Measurements from ENCODE around the genes COPE, HAPLN4 and TSSK6.

DNA sequence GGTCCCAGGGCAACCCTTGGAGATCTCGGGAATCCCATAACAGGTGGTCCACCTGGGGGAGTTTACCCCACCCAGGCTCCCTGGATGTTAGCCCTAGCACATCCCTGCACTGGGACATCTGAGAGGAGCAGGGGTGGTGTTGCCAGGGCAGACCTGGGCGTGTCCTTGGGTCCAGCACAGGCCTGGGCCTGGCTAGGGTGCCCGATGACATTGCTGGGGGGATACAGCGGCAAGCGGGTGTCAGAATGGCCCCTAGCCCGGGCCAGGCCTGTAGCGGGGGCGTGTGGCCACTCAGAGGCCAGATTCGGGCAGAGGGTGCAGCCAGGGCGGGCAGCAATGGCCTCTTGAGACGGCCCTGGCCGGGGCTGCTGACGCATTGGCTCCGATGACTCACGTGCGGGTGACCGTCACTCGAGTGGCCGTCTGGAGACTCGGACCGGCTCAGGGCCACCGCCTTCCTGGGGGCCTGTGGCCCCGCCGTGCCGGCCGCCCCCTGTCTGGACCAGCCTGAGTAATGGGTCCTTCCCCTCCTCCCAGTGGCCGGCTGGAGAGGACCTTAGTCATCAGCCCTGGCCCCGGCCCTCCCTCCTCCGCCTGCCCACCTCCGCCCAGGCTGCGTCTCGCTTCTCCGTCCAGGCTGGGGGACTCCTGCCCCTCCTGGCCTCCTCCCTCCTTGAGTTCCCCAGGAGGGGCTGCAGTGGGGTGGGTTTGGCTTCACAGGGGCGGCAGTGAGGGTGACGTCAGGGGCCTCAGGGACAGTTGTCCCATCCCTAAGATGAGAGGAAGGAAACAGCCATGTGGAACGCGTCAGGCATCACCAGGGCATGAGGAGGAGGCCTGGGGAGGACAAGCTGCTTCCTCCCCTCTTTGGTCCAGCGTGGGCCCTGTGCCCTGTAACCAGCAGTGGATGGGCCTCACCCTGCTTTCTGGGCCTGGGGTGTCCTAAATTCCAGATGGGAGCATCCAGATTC lies 23.2 kb upstream of the CRTC1 start:
- RRBS = 37% methylated on average over 18 of the region's 38 CpGs

DNA sequence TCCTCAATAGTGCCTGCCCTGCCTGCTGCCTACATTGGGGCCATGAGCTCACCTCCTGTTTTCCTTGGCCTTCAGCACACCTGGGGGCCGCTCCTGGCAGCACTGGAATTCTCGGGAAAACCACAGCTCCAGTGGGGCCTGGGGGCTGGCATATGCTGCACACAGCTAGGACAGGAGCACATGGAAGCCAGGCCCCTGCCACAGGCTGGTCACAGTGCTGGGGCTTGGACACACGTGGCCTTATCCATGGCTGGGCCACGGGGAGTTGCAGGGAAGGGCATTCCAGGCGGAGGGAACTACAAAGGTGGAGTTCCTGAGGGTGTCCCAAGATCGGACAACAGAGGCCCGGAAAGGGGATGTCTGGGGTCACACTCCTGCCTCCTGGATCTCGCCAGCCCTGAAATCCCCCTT lies 2.5 kb upstream of the COMP start:
- RRBS = no CpG with 5 or more reads among the region's 8 CpGs

GRCh38 chr19:18868013-18868950 lies 27.7 kb downstream of the CERS1 start:
- RRBS = 69% methylated on average over 21 of the region's 79 CpGs

DNA sequence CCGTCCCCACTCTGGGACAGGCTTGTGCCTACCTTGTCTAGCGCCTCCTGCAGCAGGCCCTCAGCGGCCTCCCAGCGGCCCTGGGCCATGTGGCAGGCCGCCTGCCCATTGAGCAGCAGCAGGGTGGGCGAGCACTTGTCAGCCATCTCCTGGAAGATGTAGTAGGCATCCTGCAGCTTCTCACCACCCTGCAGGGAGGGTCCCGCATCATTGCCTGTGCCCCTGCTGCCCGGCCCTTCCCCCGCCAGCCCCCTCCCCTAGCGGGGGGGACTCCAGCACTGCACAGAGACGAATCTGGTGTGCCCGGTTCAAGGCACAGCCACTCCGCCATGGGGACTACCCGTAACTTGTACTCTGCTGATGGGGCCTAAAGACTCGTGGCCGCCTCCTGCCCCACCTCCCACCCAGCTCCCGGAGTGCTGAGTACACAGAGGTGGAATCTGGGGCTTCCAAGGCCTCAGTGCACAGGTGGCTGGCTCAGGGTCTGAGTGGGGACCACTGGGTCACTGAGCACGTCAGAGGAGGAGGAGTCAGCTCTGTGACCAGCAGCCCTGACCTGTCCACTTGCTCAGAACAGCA lies 7.4 kb upstream of the CERS1 start:
- RRBS = 90% methylated on average over 8 of the region's 18 CpGs

GRCh38 chr19:18918868-18920190 lies at the start of gene COPE:
TSS of gene COPE (minus strand) at chr19:18919387.
- RRBS = 5% methylated on average over 14 of the region's 94 CpGs

DNA sequence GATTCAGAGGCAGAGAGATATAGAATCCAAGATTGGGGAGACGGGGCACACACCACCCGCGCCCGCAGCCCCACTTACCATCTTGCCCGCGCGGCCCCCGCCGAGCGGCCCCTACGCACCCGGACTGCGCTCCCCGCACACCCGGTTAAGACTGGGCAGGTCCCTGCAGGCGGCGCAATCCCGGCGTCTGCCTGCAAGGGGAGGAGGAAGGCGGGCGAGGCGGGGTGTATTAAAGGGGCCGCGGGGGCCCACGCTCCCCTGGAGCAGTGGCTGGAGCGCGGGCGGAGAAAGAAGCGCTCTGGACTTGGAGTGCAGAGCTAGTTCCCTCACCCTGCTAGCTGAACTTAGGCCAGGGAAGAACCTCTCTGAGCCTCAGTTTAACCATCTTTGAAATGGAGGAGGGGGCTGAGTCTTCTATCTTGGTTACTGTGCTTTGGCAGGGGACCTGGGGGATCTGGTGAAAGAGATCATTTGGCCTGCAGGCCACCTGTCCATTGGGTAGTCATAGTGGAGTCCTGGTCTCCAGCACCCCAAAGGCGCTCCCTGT lies at the start of gene HAPLN4:
Gene HAPLN4 (minus strand): TSS at position 153 of the 547 bp plus-strand sequence.
- RRBS = no CpG with 5 or more reads among the region's 30 CpGs

DNA sequence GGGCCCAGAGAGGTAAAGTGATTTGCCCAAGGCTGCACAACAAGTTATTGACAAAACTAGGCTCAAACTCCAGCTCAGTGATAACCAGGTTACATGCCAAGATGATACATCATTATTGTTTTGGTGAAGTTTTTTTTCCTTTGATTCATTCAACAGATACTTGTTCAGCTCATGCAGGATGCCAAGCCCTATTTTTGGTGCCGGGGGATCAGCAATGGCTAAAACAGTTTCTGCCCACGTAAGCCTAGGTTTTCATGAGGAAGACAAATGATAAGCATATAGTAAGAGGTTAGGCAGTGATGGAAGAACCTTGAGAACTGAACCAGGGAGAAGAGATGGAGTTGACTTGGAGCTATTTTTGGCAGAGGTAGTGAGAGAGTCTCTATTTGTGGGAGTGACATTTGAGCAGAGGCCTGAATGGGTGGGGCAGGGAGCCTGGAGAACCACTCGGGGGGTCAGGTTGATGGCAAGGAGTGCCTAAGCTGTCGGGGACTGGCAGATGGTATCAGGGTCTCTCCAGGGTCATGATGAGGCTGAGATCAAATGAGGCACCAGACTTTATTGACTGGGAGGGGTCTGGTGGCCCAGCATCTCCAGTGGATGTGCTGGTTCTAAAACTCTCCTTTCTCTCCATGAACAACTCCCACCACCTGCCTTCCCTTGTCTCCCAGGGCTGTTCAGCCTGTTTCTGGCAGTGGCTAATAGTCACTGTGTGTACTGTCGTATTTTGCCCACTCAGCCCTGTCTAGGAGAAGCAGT lies 3.4 kb downstream of the MAU2 start:
- RRBS = no CpG with 5 or more reads among the region's 5 CpGs

DNA sequence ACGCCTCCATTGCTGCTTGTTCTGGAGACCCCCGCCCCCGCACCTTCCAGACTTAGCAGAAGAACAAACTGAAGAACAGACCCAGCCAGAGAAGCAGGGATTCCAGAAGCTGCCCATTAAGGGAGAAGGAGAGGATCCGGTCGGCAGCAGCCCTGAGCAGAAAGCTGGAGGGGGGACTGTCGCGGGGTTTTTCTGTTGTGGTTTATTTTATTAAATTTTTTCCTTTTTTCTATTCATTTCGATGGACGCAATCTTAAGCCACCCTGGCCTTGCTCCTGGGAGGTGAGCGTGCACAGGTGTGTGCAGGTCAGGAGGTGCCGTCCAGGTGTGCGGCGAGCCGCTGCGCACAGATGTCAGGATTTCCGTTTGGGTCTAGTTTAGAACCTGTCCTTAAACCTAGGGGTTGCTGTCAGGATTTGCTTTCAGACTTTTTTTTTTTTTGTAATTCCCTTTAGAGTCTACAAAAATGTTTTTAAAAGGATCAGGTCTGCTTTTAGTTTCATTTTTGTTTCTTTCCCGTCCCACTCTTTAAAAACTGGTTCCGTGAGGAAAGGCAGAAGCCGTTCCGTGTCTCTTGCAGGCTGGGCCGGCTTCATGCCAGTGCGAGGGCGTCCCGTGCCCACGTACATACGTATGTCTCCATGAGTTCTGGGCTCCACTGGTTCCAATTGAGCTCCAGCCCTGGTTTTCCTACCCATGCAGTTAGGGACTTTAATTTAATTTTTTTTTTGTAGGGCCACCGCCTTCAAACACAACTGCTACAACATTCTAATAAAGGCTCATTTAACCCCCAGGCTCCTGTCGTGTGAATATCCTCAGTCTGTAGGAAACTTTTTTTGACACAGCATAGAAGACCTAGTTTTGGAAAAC lies 8.9 kb downstream of the TSSK6 start:
- RRBS = no CpG with 5 or more reads among the region's 28 CpGs

- RRBS = no CpG with 5 or more reads among the region's 35 CpGs
Observed at GRCh38 chr19:19515255-19515857, at the start of gene TSSK6. TSS of gene TSSK6 (minus strand) at chr19:19515548.

GRCh38 chr19:19526805-19527222 lies 1.9 kb upstream of the YJEFN3 start:
- RRBS = no CpG with 5 or more reads among the region's 13 CpGs

DNA sequence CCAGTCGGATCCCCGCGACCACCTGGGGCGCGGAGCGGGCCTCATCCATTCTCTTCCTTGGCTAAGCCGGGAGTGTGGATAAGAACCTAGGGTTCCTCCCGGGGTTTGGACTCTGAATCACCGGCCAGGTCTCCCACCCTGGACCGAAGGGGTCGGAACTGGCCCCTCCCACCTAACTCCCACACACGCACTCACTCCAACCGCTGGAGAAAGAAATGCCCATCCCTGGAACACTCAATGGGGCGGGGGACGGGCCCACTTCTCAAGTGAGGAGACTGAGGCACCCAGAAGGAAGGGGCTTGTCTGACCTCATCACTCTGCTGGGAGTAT lies 445 bp downstream of the CILP2 start:
- RRBS = 5% methylated on average over 4 of the region's 15 CpGs

GRCh38 chr19:19639915-19640624 lies 3.4 kb downstream of the GMIP start:
- RRBS = 92% methylated on average over 1 of the region's 13 CpGs

GRCh38 chr19:19649301-19649979 lies 6.0 kb upstream of the GMIP start:
- RRBS = 98% methylated on average over 7 of the region's 27 CpGs

- RRBS = 2% methylated on average over 10 of the region's 39 CpGs
Observed at GRCh38 chr19:19663054-19663518, 390 bp downstream of the ATP13A1 start.

- RRBS = no CpG with 5 or more reads among the region's 2 CpGs
Observed at GRCh38 chr19:19710594-19710911, 22.4 kb downstream of the ZNF14 start.

DNA sequence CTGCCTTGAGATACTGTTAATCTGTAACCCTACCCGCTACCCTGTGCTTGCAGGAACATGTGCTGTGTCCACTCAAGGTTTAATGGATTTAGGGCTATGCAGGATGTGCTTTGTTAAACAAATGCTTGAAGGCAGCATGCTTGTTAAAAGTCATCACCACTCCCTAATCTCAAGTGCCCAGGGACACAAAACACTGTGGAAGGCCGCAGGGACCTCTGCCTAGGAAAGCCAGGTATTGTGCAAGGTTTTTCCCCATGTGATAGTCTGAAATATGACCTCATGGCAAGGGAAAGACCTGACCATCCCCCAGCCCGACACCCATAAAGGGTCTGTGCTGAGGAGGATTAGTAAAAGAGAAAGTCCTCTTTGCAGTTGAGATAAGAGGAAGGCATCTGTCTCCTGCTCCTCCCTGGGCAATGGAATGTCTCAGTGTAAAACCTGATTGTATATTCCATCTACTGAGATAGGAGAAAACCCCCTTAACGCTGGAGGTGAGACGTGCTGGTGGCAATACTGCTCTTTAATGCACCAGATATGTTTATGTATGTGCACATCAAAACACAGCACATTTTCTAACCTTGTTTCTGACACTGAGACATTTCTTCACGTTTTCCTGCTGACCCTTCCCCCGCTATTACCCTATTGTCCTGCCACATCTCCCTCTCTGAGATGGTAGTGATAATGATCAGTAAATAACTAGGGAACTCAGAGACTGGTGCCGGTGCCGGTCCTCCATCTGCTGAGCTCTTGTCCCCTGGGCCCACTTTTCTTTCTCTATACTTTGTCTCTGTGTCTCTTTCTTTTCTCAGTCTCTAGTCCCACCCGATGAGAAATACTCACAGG lies 4.9 kb downstream of the ZNF90 start:
- RRBS = no CpG with 5 or more reads among the region's 10 CpGs

GRCh38 chr19:20247271-20247767 lies 80.3 kb downstream of the ZNF486 start:
- RRBS = no CpG with 5 or more reads among the region's 8 CpGs

DNA sequence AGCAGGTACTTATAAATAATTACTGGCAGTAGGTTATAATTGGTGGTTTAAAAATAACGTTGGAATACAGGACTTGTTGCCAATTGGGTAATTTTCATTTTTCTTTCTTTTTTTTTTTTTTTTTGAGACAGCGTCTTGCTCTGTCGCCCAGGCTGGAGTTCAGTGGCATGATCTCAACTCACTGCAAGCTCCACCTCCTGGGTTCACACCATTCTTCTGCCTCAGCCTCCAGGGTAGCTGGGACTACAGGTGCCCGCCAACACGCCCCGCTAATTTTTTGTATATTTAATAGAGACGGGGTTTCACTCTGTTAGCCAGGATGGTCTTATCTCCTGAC lies 93.7 kb downstream of the ZNF486 start:
- RRBS = no CpG with 5 or more reads among the region's 7 CpGs

DNA sequence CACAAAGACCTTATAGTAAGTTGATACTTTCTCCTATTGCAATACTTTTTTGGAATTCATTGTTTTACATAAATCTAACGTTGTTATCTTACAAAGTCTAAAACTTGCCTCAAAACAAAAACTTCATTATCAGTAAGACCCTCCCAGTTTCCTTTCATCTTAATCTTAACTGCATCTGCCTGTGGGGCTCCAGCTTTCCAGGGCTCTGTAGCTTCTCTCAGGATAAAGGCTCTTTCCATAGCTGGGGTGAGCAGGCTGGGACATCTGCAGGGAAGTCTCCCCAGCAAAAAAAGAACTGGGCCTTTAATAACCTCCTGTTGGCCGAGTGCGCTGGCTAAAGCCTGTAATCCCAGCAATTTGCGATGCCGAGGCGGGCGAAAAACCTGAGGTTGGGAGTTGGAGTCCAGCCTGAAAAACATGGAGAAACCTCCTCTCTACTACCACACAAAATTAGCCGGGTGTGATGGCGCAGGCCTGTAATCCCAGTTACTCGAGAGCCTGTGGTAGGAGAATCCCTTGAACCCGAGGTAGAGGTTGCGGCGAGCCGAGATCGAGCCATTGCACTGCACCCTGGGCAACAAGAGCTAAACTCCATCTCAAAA lies 142.9 kb downstream of the ZNF737 start:
- RRBS = no CpG with 5 or more reads among the region's 15 CpGs

- RRBS = no CpG with 5 or more reads among the region's 5 CpGs
Observed at GRCh38 chr19:20564015-20564398, 1.6 kb downstream of the ZNF737 start.

All from AG08470 (cell line).